Mesenchymal stem cell of Wharton's jelly (primary cell): ENCODE measurements around the gene SLC32A1.

DNA sequence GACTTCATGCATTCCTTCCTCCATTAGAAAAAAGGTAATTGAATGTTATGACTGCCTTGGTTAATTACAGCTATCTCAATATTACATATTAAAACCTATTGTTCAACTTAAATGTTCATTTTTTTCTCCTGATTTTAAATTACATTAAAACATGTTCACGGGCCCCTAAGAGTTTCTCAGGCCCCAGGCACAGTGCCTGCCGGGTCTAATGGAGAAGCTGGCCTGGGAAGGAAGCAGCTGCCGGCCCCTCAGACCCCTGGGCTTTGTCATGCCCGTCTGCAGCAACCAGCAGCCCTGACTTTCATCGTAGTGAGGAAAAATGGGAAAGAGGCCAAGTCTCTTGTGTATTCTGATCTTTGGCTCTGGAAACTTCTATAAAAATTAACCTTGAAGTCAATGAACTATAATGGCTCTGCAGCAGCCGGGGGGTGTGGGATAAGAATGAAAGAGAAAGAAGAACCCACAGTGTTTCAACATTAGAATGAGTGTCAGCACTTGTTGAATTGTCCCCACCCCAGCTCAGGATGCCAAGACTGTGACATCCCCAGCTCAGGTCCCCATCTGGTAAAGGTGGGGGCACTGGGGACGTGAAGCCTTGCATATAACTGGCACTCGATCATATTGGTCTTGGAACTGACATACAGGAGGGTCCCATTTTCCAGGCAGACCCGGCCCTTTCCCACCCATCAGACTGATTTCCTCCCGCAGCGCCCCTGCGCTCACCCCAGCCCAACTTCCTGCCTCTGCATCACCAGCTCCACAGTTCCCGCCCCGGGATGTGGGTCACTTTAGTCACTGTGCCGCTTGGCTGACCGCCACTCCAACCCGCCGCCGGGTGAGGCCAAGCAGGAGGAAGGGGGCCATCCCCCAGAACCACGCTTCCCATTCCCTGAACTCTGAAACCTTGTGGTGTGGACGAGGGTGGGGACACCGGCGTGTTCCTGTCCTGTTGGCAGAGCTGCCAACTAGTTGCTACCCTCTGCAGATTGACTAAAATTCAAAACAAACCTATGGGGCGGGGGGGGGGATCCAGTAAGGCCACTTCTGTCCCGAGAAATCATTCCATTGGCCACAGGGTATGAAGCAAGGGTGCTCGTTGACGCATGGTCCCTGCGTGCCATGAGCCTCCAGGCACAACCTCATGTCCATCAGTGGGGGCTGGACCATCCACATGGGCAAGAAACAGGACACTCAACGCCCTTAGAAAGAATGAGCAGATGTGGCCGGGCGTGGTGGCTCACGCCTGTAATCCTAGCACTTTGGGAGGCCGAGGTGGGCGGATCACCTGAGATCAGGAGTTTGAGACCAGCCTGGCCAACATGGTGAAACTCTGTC is 12.6 kb downstream of the TGM2 start:
- CAGE, long polyA plus RNA = no peak

- CAGE, long polyA plus RNA = no peak
Measured at GRCh38 chr20:38162167-38162617, 2.9 kb downstream of the TGM2 start.

GRCh38 chr20:38217500-38218238 is 42.9 kb downstream of the KIAA1755 start:
- CAGE, long polyA plus RNA = no peak

DNA sequence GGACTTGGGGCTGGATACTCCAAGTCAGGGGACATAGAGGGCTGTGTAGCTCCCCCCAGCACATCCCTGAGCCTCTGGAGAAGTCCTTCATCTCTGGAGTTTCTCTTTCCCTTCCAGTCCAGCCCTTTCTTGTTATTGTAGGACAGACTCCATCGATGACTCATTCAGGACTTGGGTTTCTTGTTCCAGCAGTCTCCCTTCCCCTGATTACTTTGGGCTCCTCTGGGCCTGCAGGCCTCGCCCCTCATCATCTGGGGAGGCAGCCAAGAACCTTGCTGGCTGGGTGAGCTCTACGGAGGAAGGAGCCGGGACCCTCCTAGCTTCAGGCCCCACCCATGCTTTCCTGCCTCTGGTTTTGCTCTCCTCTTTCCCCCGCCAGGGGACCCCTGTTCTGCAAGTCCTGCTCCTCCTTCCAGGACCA is 10.6 kb upstream of the KIAA1755 start:
- CAGE, long polyA plus RNA = no peak

- CAGE, long polyA plus RNA = no peak
Measured at GRCh38 chr20:38369444-38370026, 23.3 kb downstream of the LBP start.

GRCh38 chr20:38460231-38460593 is 12.4 kb upstream of the RALGAPB start:
- CAGE, long polyA plus RNA = no peak

DNA sequence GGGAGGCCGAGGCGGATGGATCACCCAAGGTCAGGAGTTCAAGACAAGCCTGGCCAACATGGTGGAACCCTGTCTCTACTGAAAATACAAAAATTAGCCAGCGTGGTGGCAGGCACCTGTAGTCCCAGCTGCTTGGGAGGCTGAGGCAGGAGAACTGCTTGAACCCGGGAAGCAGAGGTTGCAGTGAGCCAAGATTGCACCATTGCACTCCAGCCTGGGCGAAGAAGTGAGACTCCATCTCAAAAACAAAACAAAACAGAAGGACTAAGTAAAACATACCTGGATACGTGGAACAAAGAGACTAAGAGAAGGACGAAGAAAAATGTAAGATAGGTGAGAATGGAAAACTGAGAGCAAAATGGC is 21.6 kb upstream of the ADIG start:
- CAGE, long polyA plus RNA = no peak

DNA sequence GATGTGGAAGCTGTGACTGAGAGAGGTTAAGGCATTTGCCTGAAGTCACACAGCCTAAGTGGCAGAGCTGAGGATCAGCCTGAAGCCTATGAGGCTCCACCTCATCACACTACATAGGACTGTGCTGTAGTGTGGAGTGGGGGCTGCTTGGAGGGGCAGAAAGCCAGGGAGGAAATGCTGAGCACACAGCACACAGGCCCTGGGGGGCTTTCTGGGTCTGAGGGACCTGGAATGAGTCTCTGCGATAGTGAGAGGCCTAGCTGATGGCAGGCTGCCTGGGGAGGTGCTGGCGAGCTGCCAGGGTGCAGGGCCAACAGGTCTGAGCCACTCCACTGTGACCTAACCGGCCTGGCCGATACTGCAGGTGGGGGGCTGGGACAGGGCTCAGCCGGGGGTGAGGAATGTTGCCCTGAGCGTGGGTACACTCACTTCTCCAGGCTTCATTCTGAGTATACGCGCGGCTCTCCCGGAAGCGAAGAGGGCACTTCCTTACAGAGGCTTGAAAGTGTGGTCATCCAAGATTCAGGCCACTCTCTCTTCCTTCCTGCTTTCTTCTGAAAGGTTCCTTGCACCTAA is 18.5 kb downstream of the ADIG start:
- CAGE, long polyA plus RNA = no peak

GRCh38 chr20:38723692-38724806 is at the start of gene SLC32A1:
TSS of gene SLC32A1 (plus strand) at chr20:38724486.
- CAGE, long polyA plus RNA = no peak

DNA sequence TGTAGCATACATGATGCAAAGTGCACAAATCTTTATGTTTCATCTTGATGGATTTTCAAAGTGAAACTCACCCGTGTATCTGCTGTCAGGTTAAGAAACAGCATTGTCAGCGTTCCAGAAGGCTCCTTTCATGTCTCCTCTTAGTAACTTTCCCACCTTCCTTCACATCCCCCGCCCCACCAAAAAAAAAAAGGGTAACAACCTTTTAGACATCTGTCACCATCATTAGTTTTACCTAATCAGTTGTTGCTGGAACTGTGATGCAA is 7.1 kb downstream of the ACTR5 start:
- CAGE, long polyA plus RNA = no peak

DNA sequence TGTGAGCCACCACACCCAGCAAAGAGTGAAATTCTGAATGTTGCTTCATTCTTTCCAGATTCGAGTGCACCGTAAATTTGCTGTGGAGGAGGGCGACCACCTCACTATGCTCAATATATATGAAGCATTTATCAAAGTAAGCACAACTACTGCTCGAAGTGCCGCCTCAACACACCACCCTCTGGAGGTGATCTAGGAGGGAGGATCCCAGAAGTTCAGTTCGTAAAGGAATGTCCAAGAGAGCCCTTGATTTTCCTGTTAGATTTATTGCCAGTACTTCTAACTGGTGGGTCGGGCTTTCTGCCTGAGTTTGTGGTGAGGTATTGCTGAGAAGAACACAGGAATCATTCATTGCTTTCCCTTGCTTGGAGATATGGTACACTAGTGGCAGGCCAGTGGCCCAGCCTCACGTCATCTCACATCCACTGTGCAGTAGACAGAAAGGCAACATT is 61.5 kb downstream of the DHX35 start:
- CAGE, long polyA plus RNA = no peak

GRCh38 chr20:39757482-39757681 is 795.2 kb downstream of the DHX35 start:
- CAGE, long polyA plus RNA = no peak

DNA sequence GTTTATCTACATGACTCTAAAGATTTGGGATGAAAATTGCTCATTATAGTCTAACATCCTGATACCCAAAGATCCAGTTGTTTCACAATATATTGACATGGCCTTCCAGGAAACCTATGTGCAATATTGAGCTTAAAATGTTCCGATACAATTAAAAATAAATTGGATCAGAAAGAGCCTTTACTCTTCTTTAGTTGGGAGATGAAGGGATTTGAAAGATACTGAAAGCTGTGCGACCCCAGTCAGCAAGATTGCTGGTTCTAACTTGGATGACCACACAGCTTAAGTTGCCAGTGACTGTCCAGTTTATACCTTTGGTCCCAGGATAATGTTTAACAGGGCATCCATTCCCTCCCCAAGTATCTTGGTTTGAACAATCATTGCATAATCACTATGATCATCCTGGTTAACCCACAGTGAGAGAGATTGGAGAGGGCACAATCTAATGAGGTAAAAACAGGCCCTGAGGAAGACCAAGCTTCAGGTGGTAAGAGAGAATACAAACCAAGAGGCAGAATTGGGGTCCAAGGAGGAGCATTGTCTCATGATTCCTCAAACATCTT is 798.4 kb downstream of the MAFB start:
- CAGE, long polyA plus RNA = no peak

DNA sequence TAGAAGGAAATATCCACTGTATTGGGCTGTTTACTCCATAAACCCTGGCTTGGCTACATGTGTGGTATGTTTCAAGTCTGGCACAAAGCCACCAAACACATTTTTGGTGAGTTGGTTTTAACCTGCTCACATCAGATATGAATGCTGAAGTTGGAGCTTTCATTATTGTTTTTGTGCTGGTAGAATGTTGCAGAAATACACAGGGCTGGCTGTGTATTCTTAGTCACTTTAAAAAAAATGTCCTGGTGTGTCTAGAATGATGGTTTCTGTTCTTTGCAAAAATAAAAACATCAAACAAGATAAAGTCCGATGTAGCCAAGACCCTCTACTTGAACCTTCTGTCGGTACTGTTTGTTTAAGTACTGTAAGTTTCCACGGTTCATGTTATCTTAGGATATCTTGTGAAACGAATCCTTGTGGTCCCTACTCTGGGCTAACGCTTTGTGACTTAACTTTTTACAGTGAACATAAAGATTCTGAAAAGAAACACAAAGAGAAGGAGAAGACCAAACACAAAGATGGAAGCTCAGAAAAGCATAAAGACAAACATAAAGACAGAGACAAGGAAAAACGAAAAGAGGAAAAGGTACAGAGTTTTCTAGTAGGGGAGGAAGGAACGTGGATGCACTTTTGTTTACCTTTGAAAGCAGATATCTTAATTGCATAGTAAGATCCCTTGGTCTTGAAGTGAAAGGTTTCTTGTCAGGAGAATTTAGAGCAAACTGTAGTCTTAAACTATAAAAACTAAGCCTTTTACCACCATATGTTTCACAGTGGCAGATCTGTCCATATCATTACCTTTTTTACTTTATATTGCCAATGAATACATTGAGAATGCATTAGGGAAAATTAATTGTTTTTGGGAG is 47.3 kb downstream of the TOP1 start:
- CAGE, long polyA plus RNA = no peak

- CAGE, long polyA plus RNA = no peak
Measured at GRCh38 chr20:41092324-41092855, 45.0 kb upstream of the PLCG1 start.

DNA sequence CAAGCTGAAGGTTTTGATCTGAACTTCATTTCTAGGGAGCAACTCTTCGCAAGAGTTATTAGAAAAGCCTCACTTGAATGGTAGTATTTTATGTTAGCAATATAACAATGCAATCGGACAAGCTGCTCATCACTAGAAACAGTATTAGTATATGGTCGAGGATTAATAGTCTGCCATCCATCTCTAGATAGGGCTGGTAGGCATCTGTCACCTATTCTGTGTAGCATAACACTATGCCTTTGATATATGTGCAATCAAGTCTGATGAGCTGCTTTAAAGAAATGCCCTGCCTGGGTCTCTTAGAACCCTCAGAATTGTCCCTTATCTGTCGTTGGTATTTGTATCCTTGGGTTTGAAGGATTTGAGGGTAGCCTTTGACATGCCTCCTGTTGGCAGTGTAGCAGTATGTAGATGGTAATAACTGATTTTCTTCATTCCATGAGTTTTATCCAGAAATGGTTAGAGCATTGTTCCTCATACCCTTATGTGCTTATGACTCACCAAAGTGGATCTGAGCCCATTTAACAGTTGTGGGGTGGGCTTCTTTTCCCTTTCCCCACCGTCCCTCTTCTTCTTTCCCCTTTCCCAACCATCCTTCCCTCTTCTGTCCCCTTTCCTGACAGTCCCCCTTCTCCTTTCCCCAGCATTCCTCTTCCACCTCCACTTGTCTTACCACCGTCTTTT is 44.3 kb upstream of the PLCG1 start:
- CAGE, long polyA plus RNA = no peak

DNA sequence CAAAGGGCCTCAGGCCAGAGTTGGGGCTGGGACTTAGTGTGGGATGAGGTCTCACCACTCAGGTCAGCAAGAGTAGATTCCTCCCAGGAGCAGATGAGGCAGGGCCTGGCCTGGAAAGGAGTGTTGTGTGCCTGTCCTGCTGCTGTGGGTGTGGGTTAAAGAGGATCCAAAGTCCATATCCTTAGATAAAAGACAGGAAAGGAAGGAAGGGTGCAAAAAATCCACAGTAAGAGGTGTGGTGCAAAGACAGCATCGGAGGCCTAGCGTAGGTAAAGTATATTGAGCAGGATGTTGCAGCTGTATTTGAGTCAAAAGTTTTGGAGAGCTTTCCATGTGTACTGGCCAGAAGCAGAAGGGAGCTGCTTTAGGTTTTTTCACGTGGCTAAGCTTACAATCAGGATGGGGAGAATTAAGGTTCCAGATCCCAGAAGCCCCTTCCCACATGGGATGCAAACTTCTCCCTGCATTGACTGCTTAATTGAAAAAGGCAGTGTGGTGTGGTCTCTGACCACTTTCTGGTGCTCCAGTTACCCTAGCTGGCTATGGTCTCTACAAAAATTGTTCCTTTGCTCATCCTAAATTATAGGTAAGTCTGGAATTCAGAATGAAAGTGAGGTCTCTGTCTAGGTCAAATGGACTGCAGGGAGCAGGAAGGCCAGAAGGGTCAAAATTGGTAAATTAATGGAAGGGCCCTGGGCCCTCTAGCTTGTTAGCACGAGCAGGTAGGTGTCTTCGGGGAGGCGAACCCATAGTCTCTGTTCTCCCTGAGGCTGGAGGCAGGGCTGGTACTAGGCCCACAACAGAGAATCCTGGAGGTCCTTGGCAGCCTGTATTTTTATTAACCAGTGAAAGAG is 12.6 kb upstream of the PLCG1 start:
- CAGE, long polyA plus RNA = no peak

DNA sequence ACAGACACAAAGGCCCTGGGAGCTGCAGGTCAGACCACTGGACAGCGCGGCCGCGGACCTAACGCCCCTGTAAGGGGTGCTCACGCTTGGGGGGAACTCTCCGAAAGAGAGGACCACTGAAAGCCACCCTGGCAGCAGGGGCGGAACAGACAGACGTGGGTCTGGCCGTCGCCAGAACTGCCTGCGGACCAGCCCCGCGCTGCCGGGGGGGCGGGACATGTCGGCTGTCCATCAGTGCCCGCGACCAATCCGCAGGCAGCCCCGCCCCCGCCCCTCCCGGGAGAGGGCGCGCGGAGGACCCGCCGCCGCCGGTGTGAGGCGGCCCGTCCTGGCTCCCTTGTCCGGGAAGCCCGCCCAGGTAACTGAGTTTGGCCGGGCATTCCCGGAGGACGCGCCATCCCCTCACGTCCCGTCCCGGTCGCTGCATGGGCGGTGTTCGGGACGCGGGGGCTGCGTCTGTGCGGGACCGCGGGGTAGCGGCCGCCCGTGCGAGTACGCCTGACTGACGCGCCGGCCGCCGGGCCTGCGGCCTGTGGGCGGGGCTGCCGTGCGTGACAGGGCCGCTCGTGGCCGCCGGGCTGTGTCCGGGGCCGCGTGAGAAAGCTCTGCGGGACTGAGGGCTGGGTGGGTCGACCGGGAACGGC is 543 bp upstream of the PLCG1 start:
- CAGE, long polyA plus RNA = no peak

DNA sequence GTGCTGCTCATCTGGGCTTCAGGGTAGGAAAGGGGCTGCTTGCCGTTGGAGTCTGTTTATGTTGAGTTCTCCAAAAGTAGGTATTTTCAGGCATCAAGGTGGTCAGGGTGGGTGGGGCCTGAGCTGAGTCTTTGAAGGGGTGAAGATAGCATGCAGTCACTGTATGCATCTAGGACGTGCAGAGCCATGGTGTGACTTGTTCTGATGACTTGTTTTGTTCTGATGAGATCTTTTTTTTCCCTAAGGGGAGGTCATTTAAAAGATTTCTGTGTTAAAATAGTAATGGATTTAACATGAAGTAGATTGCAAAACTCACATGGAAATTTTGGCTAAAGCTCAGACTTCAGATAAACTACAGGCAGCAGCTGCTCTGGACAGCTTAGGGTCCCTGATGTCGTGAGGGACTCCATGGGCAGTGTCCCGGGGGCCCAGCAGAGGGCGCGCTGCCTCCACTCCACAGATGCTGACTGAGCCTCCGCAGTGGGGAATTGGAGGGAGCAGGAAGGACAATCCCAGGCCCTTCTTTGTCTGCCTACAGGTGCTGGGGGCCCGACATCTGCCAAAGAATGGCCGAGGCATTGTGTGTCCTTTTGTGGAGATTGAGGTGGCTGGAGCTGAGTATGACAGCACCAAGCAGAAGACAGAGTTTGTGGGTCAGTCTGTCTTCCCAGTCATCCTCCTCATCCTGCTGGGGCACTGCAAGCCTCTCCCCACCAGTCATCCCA is 35.7 kb downstream of the PLCG1 start:
- CAGE, long polyA plus RNA = no peak

- CAGE, long polyA plus RNA = no peak
Measured at GRCh38 chr20:41191769-41192670, 54.7 kb downstream of the PLCG1 start.